Mesangial cell (primary cell): ENCODE results near the genes KRAS, MRPS35 and FAR2.

GRCh38 chr12:25213644-25214065 is 18.6 kb downstream of the ETFRF1 start:
- RAMPAGE, long total RNA, result no peak

DNA sequence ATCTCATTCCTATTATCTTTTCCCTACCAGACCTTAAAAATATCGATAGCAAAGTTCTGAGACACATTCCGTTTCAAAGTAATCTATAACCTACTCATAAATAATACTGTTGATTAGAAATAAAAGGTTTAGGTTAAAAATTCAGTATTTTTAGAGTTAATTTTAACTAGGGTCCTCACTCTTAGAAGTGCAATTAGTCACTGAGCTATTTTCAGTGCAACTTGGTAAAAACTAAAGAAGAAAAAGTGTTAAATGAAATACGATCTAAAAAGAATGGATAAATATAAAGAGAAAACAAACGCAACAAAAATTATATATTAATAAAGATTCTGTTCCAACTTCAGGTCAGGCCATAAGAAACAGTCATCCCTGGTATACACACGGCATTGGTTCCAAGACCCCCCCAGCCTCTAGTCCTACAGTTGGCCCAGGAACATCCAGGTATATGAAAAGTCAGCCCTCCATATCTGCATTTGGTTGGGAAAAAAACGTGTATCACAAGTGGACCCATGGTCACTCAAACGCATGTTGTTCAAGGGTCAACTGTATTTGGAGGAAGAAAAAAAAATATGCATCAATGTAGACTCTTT is 19.0 kb downstream of the KRAS start:
- RAMPAGE, long total RNA, result no peak

GRCh38 chr12:25233553-25234134 is 17.1 kb downstream of the KRAS start:
- RAMPAGE, long total RNA, result no peak

- RAMPAGE, long total RNA, result no peak
Observed at GRCh38 chr12:25250645-25251722, at the start of gene KRAS. Gene KRAS, minus strand, starts transcription at chr12:25250929.

- RAMPAGE, long total RNA, result no peak
Observed at GRCh38 chr12:25630504-25631013, 77.5 kb upstream of the LMNTD1 start.

- RAMPAGE, long total RNA, result no peak
Observed at GRCh38 chr12:26116826-26117166, 8.0 kb downstream of the BHLHE41 start.

DNA sequence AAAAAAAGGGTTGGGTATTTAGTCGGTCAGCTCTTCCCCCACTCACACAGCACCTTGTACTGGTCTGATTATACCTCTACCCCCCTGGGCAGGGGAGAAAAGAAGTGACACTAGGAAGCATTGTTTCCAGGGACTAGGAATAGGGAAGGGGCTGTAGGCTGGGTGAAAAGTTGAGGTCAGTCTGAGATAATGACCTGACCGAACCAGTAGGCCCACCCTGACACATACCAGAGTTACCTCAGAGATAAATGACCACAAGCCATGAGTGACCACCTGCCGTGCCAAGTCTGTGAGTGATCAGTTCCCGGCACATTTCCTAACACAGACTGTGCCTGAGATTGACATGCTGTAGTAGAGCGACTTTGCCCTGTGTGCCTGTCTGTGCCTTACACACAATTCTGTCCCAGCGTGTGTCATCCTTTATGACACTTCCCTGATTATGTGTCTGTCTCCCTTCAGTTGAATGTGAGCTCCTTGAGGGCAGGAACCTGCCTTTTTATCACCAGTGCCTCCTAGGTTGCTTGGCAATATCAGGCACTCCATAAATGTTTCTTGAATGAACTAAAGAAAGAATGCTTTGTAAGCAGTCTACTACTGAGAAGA is 9.8 kb upstream of the SSPN start:
- RAMPAGE, long total RNA, result no peak

- RAMPAGE, long total RNA, result no peak
Observed at GRCh38 chr12:26240228-26240780, 44.9 kb downstream of the SSPN start.

DNA sequence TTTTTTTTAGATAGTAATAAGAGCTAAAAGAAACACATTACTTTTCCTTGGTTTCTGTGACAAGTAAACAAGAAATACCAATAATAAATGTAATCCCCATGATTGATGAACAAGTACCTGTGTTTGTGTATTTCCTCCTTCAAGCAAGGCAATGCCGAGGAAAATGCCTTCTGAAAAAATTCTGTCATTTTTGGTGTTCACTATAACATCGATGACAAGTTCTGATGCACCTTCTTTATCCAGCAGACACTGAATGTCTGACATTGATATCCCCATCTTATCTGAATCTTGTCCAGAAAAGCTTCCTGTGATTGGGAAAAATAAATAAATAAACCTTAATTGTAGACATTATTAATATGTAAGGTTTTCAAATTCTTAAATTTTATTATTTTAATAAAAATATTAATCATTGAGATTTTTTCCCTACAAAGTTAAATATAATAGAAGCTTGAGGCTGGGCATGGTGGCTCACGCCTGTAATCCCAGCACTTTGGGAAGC is 298.7 kb downstream of the SSPN start:
- RAMPAGE, long total RNA, result no peak

DNA sequence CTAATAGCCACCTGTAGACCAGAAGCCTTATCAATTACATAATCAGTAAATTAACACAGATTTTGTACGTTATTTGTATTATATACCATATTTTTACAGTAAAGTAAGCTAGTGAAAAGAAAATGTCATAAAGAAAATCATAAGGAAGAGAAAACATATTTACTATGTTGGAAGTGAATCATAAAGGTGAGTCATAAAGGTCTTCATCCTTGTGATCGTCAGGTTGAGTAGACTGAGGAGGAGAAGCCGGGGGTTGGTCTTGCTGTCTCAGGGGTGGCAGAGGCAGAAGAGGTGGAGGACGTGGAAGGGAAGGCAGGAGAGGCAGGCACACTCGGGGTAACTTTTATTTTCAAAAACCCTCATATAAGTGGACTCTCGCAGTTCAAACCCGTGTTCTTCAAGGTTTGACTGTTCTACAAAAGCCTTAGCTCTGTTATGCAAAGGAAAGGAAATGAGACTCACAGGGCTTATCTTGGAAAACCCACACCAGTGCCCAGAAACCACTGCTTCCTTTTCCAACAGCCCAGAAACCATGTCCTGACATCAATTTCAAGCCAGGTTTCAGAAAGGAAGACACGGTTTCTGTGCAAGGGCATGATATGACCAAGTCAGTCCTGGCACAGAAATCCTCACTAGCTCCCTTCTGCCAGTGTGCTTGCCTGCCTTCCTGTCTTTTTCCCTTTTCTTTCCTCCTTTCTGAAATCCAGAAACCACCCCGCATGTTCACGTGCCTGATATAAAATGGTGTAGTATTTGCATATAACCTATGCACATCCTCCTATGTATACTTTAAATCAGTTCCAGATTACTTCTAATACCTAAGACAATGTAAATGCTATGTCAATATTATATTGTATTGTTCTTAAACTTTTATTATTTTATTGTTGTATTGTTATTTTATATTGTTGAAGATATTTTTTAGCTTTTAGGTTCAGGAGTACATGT is 14.1 kb downstream of the SMCO2 start:
- RAMPAGE, long total RNA, result no peak

GRCh38 chr12:27542489-27543178 is 18.6 kb downstream of the PPFIBP1 start:
- RAMPAGE, long total RNA, result no peak

GRCh38 chr12:27561314-27561900 is 37.4 kb downstream of the PPFIBP1 start:
- RAMPAGE, long total RNA, result no peak

GRCh38 chr12:27634880-27635232 is 61.4 kb upstream of the REP15 start:
- RAMPAGE, long total RNA, result no peak

DNA sequence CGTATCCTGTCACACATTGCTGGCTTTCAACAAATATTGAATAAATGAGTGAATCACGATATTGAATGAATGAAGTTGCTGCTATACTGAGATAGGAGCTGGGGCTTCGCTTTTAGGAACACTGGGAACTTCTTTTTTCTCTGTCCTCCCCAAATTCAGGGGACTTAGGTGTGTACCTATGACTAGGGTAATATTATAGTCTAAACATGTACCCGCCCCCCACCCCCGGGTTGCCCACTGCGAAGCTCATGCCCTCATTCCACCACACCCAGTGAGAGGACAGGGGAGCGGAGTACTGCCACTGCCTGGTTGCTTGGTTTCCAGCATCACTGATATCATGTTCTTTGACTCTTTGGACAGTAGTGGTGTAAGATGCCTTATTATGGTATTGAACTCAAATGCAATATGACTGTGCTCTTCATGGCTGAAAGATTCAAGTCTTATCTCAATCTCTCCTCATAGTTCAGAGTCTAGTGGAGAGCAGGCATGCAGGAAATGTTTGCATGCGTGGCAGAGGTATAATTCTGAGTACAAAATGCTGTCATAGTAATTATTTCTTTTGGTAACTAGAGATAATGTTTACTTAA is 55.8 kb upstream of the REP15 start:
- RAMPAGE, long total RNA, result no peak

DNA sequence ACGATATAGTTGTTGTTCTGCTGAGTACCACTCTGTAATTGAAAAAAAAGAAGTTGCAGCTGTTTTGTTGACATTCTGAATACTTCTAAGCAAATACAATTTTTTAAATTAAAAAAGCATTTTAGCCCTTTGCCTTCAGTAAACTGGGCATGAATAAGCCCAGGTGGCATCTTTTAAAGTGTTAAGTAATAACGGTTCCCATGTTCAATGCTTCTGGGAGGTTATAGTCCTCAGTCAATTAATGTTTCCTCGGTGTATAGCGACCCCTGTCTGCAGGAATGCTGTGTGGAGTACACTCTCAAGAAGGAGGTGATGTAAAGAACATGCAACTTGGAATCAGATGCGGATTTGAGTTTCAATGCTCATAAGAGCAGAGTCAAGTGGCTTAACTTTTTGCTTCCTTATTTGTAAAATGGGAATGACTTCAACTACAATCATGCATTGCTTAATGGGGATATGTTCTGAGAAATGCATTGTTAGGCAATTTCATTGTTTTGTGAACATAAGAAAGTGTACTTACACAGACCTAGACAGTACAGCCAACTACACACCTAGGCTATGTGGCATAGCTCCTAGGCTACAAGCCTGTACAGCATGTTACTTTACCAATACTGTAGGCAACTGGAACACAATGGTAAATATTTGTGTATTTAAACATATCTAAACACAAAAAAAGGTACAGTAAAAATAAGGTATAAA is 6.9 kb upstream of the MRPS35 start:
- RAMPAGE, long total RNA, result no peak

- RAMPAGE, long total RNA, result start-site peak on the plus strand at chr12:27710820-27710841, 2,338 reads
Observed at GRCh38 chr12:27710620-27711227, at the start of gene MRPS35. Gene MRPS35, plus strand, starts transcription at chr12:27710832.

DNA sequence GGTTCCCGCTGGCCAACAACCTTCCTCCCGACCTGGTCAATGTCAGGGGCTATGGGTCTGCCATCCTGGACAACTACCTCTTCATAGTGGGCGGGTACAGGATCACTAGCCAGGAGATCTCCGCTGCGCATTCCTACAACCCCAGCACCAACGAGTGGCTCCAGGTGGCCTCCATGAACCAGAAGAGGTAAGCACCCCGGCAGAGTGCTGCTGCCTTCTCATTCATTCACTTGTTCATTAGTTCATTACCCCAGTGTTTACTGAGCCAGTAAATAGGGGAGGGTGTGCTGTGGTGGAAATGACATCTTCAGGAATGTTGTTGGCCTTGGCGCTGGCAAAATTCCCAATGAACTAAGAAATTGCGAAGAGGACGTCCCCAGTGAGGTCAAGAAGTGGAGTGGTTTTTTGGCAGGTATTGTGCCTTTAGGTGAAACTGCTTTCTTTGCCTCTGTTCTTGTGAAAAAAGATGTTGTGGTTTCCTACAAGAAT is 1.0 kb upstream of the MANSC4 start:
- RAMPAGE, long total RNA, result no peak

GRCh38 chr12:27781505-27781985 is 1.5 kb upstream of the MANSC4 start:
- RAMPAGE, long total RNA, result no peak

DNA sequence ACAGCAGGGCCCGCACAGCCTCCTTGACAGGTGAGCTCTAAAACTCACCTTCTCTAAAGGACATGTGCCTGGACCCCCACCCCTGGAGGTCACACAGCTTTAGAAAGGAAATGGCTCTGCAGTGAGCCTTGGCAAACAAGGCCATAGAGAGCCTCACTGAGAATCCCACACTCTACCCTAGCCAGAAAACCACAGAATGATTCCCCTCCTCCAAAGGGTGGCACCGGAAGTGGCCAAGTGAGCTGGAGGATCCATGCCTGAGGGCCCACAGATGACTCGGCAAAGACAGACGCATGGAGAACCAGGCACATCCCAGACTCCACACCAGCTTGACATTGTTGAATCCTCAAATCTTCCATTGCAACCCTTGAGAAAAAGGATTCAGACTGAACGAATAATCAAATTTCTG is 54.1 kb upstream of the PTHLH start:
- RAMPAGE, long total RNA, result no peak

DNA sequence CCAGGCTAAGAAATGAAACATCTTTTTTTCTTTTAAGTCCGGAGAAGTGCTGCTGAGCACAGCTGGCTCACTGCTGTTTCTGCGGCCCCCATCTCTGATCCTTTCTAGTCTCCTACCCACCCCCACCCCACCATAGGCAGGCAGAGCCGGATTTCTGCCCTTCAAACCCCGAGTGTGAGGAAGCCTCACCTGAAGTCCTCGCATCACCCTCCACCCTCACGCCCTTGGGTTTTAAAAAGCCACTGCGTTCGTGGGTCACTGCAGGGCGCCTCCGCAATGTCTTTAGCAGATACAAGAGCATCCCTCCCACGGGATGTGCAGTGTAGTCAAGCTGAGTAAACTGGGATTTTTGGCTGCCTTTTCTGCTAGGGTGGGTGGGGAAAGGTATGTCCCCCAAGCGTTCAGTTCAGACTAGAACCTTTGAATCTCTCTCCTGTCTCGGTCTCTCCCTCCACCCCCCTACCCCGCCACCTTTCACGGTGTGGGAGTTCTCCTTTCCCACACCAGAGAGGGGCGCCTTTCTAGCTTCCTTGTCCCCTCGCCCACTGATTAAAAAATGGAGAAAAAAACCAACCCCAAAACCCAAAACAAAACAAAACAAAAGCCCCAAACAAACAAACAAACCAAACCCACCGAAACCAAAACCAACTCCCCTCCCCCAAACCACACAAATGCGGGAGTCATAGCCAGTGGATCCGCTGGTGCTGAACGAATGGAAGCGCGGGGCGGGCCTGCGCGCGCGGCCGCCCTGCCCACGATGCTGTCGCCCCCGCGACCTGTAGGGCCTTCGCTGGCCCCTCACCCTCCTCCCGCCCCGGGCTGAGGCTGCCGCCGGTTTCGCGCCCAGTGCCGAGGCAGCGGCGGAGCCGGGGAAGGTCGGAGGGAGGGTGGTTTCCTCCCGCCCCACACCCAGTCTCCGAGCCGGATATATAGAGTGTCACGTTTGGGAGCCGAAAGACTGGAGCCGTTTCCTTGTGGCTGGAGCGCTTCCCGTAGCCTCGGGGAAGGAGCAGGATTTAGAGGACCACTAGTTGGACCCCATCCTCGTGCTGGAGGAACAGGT is at the start of gene FAR2:
FAR2 (plus strand) TSS at position 932 of the 1,063 bp plus-strand sequence.
- RAMPAGE, long total RNA, result no peak